ENCODE measurements around a stretch of chr14.

- PRO-cap, 2 experiments: no peak in any of the 2 experiments
Observed at GRCh38 chr14:56637394-56638112, 58.0 kb downstream of the TMEM260 start.

DNA sequence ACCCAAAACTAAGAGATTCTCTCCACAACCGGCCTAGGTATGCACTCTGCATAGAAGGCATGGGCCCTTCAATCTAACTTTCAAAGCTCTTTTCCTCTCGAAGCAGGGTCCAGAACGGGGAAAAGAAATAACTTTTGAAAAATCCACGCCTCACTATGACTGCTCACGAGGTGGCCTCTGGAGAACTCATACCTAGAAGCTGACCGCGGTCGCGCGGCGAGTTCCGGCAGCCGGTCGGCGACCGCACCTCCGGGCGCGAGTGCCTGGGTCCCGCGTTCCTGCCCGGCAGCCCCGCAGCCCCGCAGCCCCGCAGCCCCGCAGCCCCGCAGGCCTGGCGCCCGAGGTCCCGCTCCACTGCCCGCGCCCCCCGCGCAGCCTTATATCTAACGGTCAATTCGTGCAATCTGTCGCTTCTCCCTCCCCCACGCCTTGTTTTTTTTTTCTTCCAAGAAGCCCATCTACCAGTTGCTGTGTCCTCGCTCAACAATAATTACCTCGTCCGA lies 2.5 kb downstream of the OTX2 start:
- PRO-cap, 2 experiments: no peak in any of the 2 experiments

GRCh38 chr14:56812015-56812914 lies 2.0 kb upstream of the OTX2 start:
- PRO-cap, 2 experiments: no peak in any of the 2 experiments

DNA sequence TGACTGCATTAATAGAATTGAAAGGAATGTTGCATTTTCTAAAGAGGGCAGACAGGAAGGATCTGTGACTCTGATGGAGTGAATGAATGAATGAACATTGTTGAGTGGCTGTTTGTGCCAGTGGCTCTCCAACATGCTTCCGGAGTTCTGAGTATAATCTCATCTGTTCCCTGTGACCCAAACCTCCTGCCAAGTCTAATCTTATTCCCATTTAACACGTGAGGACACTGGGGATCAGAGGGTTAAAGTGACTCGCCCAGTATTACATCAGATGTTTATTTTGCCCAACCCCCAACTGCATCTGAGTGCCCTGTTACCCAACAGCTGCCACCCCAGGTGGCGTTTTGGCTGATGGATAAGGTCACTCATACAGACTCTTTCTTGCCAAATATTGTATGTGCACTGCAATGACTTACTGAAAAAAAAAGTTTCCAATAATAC lies 210.9 kb downstream of the EXOC5 start:
- PRO-cap, 2 experiments: no peak in any of the 2 experiments

DNA sequence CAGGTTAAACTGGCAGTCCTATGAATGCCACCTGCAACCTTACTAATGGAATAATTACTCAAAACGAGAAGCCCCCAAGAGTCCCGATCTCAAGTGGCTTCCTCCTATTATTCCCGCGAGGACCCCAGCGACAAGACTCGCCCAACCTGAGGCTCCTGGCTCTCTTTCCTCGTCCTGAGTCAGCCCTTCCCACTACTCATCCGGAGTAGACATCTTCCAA lies 694 bp downstream of the EXOC5 start:
- PRO-cap, 2 experiments: no peak in any of the 2 experiments

GRCh38 chr14:57268321-57268747 lies 371 bp downstream of the EXOC5 start:
- PRO-cap, 2 experiments: peak in 1 of 2 experiments; most common plus-strand start chr14:57268699 (in 1); most common minus-strand start chr14:57268513 (in 1)

GRCh38 chr14:57982681-57983250 lies 116.9 kb upstream of the SLC35F4 start:
- PRO-cap, 2 experiments: no peak in any of the 2 experiments

- PRO-cap, 2 experiments: no peak in any of the 2 experiments
Observed at GRCh38 chr14:58645587-58646127, 7.9 kb downstream of the DACT1 start.

- PRO-cap, 2 experiments: no peak in any of the 2 experiments
Observed at GRCh38 chr14:59565074-59565514, 11.5 kb downstream of the CCDC175 start.

- PRO-cap, 2 experiments: no peak in any of the 2 experiments
Observed at GRCh38 chr14:59583121-59583523, 6.5 kb upstream of the CCDC175 start.

DNA sequence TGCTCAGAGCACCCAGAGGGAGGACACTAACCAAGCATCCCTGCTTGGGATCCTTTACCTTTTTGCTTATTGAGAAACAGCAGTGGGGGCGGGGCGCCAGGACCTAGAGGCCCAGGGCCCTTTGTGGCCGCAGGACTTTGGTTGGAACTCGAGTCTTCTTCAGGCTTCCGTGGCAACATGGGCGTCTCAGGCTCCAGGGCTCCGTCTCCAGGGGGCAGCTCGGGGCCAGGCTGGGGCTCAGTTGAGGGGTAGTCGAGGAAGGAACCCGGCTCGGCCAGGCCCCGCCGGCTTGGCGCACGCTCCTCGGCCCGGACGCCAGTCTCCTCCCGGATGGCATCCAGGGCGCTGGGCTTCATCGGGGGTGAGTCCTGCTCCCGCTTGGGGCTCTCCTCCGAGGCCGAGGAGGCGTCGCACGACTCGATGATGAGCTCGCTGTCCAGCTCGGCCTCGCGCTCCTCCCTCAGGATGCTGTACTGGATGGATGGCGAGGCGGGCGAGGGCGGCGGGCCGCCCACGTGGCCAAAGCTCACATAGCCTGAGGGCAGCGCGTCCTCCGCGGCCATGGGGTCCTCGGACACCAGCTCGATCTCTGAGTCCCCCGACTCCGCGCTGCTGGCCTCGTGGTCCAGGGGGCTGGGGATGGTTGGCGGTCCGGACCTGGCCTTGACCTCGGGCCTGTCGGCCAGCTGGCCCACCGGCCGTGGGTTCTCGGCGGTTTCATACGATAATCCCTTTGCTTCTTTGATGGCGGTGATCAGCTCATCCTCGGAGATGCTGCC lies 143.5 kb downstream of the RTN1 start:
- PRO-cap, 2 experiments: no peak in any of the 2 experiments

- PRO-cap, 2 experiments: no peak in any of the 2 experiments
Observed at GRCh38 chr14:60090986-60091490, 685 bp upstream of the PCNX4 start.

DNA sequence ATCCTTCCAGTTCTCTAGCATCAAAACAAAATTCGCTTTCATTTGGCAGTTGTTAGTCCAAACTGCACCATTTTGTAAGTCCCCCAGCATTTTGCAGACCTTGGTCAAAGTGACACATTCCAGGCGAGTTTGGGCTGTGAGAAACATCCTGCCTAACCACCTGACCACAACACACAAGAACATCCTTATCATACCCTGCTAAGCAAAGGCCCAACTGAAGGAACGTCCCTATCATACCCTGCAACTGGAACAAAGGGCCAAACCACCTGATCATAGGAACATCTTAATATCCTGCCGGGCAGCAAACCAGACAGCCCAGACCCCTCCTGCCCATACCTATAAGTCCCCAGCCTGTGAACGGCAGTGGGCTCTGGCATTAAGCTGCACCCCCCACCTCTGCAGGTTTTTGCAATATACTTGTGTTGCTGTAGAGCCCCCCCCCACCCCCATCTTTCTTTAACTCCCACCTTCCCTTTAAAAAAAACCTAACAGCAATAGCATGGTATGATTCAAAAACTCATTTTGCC lies 2.7 kb downstream of the PCNX4 start:
- PRO-cap, 2 experiments: no peak in any of the 2 experiments

DNA sequence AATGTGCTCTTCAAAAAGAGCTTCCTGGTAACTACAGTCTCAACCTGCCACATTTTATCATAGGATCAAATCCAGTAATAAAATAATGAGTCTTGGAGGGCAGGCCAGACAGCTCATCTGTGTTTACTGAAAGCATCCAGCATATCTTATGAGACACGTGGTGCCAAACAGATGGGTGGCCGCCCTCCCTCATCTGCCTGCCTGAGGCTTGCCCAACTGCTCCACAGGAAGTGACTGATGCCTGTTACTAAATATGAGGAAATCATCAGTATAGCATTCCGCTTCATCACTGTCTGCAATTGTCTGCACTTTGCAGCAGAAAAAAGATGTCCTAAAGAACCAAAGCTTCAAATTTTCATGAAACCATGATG lies 13.5 kb downstream of the DHRS7 start:
- PRO-cap, 2 experiments: peak in 2 of 2 experiments; most common plus-strand start position 268 of the sequence (in 2); most common minus-strand start position 119 of the sequence (in 1)

DNA sequence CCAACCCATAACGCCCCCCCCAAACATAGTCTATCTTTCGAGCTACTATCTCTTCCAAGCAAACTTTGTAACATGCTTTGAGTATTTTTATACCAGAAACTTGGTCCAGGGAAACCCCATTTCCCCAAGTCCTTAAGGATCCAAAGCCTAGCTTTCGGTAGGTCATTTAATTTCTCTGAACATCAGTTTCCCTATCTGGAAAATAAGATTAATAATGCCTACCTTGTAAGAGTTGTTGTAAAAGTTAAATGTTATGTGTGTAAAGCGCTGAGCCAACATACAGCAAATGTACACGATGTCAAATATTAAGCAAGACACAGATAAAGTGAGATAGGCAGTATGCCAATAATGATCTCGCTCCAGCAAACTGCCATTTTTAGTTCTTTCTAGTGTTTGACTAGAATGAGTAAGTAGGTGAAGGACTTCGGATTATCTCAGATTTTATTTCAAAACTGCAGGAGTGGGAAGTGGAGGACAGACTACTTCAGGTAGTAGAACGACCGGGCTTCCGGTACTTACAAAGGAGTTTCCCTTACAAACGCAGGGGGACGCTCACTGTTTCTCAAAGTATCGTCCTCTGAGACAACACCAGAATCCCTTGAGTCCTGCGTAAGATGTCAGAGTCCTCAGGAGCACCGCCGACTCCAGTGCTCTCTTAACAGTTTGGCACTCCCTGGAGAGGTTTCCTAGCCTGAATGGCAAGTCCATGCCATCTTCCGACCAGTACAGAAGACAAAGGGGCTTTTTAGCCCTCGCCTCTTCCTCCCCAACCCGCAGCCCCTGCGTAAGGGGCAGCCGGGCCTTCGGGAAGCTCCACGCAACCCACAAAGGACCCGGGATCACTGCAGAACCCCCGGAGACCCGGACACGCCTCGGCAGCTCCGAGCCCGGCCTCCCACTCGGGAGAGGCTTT lies 691 bp downstream of the DHRS7 start:
- PRO-cap, 2 experiments: peak in 2 of 2 experiments; most common plus-strand start position 591 of the sequence (in 2); most common minus-strand start position 481 of the sequence (in 1)

- PRO-cap, 2 experiments: no peak in any of the 2 experiments
Observed at GRCh38 chr14:60194844-60195296, 29.7 kb upstream of the DHRS7 start.

GRCh38 chr14:60247794-60248275 lies 1.2 kb upstream of the PPM1A start:
- PRO-cap, 2 experiments: peak in 2 of 2 experiments; most common plus-strand start chr14:60247801 (in 1); most common minus-strand start chr14:60248019 (in 2)

DNA sequence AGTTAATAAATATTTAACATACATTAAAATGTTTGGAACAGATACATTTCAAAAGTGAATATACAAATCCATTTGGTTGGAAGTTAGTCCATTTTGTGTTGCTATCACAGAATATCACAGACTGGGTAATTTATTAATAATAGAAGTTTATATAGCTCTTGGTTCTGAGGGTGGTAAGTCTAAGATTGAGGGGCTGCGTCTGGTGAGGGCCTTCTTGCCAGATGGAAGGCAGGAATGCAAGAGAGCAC lies 16.4 kb downstream of the PPM1A start:
- PRO-cap, 2 experiments: no peak in any of the 2 experiments

DNA sequence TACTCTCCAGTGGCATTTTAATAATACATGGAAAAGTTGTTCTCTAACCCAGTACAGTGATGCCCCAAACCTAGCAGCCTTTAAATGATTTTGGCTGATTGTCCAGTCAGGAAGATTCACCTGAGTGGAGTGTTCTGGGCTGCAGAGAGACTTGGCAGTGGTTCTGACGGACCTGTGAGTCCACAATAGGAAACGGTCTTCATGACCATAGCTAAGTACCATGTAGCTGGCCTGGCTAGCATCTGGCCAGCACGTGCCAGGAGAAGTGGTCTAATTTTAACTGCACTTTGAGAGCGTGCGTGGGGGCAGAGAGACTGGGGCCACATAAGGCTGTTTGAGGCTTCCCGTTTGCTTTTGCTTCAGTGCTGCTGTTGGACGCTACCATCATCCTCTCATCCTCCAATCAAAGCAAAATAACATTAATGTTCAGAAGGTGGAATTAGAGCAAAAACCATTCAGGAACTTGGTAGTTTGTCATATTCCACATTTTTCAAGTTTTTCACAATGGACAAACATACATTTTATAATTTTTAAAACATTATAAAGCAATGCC lies 54.8 kb downstream of the PPM1A start:
- PRO-cap, 2 experiments: no peak in any of the 2 experiments

DNA sequence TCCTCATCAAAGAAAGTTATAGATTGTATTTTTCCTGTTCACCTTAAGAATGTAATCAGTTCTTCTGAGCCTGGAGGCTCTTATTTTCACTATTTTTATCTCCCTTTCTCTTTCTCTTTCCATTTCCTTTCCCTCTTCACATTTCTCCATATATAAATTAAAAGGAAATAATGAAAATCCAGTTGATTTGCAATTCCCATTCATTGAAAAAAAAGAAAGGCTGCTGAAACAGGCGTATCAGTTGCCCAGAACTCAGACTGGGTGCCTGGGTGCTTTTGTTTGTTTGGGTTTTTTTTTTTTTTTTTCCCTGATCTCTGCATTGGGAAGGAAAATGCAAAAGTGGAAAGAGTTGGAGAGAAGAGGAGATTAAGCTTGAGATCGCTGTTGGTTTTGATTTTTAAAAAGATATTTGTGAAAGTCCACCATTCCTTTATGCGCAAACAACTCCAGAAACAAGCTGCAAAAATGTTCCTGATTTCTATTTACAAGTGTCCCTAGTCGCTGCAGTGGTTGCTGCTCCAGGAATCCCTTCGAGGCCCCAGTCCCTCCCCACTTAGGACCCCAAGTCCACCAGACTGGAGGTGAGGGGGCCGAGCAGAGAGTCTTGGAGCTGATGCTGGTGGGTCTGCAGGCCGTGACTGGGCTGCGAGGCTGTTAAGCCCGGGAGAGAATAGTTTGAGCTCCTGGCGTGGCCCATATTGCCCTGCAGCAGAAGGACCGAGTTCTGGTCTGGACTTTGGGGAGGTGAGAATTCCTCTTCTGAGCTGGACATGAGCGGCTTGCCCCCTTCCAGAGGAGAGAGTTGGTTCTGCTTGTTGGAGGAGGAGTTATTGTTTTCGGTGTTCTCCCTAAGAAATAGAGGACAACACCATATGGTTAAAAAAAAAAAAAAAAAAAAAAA lies 3.3 kb downstream of the SIX1 start:
- PRO-cap, 2 experiments: no peak in any of the 2 experiments